ENCODE measurements around the gene CNRIP1.

- RRBS, result no CpG with 5 or more reads among the region's 14 CpGs
Measured at GRCh38 chr2:65247962-65248765, 20.5 kb downstream of the ACTR2 start.

- RRBS, result no CpG with 5 or more reads among the region's 2 CpGs
Measured at GRCh38 chr2:65266205-65266613, 38.6 kb downstream of the ACTR2 start.

- RRBS, result no CpG with 5 or more reads among the region's 5 CpGs
Measured at GRCh38 chr2:65268933-65269507, 41.4 kb downstream of the ACTR2 start.

- RRBS, result no CpG with 5 or more reads among the region's 7 CpGs
Measured at GRCh38 chr2:65277073-65277809, 49.6 kb downstream of the ACTR2 start.

- RRBS, result no CpG with 5 or more reads among the region's 20 CpGs
Measured at GRCh38 chr2:65311520-65312471, 84.2 kb downstream of the ACTR2 start.

DNA sequence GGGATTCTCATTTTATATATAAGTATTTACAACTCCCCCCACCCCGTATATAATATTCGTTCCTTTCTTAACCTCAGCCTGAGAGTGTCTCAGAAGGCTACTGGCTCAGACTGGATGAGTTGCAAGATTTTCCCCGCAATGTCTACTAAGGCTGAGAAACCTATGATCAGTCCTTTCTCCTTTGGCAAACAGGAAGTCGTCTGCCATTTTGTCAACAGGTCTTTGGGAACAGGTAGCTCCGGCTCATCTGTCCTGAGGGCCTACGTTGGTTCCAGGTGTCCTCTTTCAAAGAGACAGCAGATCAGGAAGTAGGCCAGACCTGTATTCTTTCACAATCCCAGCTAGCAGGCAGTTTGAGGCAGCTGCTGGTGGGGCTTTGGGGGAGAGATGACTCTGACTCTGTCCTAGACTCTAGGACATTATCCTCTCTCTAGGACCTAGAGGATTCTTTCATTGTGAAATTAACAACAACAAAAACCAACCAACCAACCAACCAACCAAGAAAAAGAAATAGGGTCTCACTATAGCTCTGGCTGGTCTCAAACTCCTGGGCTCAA, 98.6 kb downstream of the ACTR2 start:
- RRBS, result no CpG with 5 or more reads among the region's 6 CpGs

- RRBS, result no CpG with 5 or more reads among the region's 8 CpGs
Measured at GRCh38 chr2:65396080-65396979, 36.1 kb downstream of the SPRED2 start.

- RRBS, result 2% methylated on average over 30 of the region's 115 CpGs
Measured at GRCh38 chr2:65430641-65431689, 1.4 kb downstream of the SPRED2 start.

GRCh38 chr2:66533142-66533590, 98.2 kb downstream of the MEIS1 start:
- RRBS, result no CpG with 5 or more reads among the region's 5 CpGs

DNA sequence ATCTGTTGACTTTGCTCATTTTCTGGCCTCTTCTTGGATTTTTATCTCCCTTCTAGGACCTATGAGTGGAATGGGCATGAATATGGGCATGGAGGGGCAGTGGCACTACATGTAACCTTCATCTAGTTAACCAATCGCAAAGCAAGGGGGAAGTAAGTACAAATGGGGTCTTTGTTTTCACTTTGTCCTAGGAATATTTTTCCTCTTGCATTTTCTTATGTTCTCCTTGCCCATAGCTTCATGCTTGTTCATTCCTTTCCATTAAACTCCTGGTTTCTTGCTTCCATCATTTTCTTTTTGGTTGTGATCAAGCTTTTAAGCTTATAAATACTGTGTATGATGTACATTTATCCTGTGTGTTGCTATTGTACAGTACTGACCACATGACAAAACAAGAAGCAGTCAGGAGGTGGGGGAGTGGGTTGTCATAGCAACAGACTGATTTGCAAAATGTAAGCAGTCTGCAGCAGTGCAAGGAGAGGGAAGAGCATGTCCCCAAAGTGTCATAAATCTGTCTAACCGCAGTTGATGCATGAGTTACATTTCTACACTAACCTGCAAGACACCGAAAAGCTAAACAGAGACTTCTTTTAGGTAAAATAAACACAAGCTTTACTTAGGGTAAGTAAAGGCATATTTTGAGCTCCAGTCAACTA, 134.2 kb downstream of the MEIS1 start:
- RRBS, result no CpG with 5 or more reads among the region's 3 CpGs

DNA sequence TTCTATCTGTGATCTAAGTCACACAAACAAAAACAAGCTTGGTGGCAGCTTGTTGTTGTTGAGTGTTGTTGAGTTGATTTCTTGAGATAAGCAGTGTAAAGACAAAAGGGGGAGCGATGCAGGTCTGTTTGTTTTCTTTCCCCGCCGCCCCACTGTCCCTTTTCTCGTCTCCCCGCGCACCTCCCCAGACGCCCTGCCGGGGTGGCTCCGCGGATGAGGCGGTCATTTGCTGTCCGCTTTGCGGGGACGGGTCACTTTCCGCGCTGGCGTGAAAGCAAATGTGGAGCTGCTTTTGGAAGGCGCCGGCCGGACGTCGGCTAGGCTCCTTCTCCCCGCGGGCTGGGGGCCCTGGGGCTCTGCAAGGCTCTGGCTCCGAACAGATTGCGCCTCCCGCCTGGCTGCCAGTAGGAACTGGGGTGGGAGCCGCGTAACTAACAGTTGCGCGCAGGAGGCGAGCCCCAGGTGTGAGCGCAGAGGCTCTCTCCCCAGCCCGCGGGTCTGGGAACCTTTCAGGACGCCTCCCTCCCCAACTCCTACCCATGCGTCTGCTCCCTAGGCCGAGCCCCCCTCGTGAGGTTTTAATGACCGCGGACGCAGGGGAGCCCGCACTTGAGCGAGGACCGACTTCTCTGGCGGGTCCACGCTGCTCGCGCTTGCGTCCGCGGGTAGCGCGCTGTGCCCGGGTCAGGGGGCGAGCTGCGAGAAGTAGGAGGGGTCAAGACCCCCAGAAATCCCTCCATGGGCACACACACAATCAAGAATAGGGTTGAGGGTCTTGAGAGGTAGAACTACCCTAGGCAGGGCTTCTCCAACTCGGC, 146.6 kb downstream of the MEIS1 start:
- RRBS, result no CpG with 5 or more reads among the region's 58 CpGs

- RRBS, result no CpG with 5 or more reads among the region's 3 CpGs
Measured at GRCh38 chr2:67234299-67234829, 162.8 kb upstream of the ETAA1 start.

- RRBS, result no CpG with 5 or more reads among the region's 4 CpGs
Measured at GRCh38 chr2:68050388-68051131, 12.2 kb downstream of the C1D start.

GRCh38 chr2:68251685-68252304, 537 bp downstream of the PPP3R1 start:
- RRBS, result 2% methylated on average over 43 of the region's 86 CpGs

GRCh38 chr2:68287395-68287885, 32.3 kb downstream of the CNRIP1 start:
- RRBS, result no CpG with 5 or more reads among the region's 4 CpGs

- RRBS, result no CpG with 5 or more reads among the region's 5 CpGs
Measured at GRCh38 chr2:68290777-68291244, 28.9 kb downstream of the CNRIP1 start.

DNA sequence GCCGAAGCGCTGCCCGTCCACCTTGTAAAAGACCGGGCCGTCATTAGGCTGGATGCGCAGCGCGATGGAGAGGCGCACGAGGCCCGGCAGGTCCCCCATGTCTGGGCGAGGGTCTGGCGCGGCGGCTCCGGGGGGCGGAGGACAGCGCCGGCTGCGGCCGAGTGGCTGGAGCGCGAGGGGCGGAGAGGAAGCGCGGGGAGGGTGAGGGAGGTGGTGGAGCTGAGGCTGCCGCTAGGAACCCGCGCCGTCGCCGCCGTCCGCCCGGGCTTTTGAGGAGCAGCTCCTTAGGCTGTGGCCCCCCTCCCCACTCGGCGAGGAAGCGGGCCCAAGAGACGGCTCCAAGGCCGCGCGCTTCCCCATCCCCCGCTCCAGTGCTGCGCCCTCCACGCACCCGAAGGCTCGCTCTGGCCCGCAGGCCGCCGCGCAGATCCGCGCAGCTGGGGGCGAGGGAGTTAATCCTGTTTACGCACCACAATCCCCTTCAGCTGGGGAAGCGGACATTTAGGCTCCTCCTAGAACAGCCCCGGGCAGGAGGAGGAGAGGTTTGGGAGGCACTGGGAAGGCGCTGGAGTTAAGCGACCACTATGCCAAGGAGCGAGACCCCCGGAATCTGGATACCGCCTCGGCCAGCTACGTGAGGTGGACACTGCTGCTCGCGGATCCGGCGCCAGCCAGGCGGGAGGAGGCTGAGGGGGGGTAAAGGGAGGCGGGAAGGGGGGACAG, at the start of gene CNRIP1:
CNRIP1 (minus strand) TSS at position 648 of the 723 bp plus-strand sequence.
- RRBS, result 2% methylated on average over 29 of the region's 70 CpGs

- RRBS, result no CpG with 5 or more reads among the region's 11 CpGs
Measured at GRCh38 chr2:68386283-68387099, 21.4 kb downstream of the PLEK start.

DNA sequence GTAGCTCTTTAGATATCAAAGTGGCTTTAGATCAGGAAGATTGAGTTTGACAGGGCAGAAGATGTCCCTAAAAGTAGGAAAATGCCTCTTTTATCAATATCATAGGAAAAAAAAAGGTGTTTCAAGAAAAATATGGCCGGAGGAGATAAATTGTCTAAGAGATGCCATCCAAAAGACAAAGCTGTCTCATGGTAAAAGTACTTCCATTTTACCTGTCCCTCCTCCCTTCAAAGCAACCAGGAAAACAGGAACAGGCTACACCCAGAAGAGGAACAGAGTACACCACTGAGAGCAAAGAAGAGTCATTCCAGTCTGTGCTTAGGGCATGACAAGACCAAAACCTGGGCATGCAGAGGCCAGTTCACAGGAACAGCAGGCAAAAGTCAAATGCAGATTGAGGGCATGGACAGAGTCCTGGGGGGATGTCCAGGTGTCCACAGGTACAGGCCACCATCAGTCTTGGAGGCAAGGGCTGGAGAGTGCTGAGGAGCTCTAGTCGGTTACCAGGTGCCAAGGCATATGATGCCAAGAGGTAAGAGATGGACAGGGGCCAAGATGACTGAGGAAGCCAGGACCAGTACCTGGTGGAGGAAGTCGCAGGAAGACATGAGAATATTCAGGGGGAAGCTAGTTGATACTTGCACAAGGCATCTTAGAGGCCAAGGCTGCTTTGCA, 23.7 kb downstream of the PLEK start:
- RRBS, result no CpG with 5 or more reads among the region's 3 CpGs